Mammary microvascular endothelial cell (primary cell): ENCODE measurements around a stretch of chr2.

DNA sequence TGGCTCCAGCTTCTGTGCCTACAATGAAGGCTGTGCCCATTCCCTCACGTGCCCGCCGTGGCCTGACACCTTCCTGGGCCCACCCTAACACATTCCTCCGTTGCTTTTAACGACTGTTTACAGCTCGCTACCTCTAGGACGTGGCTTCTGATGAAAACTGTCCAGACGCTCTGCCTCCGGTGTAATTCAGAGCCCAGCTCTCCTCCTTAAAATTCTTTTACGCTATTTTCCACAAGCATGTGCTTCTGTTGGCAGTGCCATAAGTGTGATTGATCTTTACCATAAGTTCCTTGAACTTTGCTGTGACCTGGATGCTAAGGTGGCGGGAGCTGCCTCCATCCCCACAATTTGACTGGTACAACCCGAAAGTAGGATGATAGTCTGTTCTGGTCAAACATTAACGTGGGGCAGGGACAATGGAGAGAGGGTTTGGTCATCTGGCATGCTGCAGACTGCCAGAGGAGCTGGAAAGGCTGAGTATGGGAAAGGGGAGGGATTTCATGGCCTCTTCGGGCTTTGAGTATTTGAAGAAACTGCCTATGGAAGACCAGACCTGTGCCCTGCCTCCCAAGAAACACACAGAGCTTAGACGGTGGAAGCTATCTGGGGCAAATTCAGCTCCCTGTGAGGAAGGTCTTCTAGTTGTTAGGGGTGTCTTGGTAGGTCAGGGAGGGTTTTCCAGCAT lies 206.9 kb upstream of the TNP1 start:
- RAMPAGE, long total RNA, result no peak

DNA sequence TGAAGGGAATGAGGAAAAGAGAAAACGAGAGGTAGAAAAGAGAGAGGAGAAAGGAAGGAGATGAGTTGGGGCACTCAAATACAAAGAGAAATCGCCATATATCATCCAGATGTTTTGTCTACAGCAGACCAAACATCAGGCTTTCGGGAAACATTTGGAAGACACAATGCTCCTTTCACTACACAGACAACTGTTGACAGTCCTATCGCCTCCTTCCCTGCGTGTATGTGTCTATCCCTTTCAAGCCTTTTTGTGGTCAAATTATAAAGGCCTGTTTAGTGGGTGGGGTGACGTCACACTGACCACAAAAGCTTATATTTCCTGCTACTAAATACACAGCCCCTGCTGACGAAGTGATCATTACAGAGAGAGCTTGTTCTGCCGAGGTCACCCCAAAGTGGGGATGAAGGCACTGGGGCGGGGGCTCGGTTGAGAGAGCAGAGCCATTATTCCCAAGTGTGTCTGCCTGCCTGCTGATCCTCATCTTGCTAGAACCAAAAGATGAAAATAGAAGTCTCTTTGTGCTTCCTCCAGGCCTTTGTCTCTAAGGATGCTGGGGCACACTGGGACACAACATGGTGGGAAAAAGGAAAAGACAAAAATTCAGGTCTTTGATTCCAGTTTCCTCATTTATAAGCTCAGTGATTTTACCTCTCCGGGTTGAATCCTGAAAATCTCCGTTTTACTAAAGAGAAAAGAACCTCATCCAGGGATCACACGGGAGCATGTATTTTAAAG lies 302.8 kb upstream of the TNP1 start:
- RAMPAGE, long total RNA, result no peak

GRCh38 chr2:217277419-217278373 lies 417.8 kb upstream of the TNP1 start:
- RAMPAGE, long total RNA, result no peak

GRCh38 chr2:217331535-217332132 lies 471.8 kb upstream of the TNP1 start:
- RAMPAGE, long total RNA, result no peak

GRCh38 chr2:217410066-217410309 lies 550.1 kb upstream of the TNP1 start:
- RAMPAGE, long total RNA, result no peak

GRCh38 chr2:217822174-217822477 lies 180.7 kb downstream of the TNS1 start:
- RAMPAGE, long total RNA, result no peak

DNA sequence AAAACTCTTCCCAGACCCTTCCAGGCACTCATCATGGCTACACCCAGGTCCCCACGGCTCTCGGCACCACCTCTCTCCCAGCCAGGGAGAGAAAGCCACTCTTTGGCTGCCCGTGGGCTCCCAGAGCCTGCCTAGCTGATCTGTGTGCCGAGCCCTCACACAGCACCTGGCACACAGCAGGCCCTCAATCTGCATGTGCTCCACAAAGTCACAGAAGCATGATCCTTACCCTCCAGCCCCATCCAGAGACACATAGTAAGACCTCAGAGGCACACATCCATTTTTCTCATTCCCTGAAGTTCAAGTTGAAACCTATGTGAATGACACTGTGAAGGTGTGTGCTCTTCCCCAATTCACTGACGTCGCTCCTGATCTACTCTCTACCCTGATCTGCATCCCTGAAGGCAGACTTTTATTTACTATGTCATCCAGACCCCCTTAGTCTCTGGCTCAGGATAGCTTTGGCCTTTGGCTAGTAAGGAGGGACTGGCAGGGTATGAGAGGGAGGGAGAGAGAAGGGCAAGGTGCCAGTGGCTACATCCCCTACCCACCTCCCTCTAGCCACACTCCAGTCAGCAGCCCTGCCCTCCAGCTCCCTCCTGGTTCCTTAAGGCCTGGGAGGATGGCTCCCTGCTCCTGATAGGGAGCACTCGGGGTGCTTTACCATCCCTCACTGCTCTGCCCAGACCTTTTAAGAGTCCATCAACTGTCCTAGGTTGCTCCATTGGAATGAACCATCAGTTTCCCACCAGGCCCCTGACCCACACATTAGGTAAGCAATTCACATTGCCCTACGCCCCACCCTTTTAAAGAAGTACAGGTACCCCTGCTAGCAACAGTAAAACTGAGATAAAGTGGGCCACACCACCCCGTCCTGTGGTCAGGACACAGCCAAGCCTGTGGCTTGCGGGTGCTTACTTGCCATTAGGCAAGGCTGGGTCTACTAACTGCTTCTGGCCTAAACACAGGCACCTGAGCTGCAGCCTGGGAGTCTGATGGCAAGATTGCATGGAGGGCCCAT lies 177.7 kb downstream of the TNS1 start:
- RAMPAGE, long total RNA, result no peak

DNA sequence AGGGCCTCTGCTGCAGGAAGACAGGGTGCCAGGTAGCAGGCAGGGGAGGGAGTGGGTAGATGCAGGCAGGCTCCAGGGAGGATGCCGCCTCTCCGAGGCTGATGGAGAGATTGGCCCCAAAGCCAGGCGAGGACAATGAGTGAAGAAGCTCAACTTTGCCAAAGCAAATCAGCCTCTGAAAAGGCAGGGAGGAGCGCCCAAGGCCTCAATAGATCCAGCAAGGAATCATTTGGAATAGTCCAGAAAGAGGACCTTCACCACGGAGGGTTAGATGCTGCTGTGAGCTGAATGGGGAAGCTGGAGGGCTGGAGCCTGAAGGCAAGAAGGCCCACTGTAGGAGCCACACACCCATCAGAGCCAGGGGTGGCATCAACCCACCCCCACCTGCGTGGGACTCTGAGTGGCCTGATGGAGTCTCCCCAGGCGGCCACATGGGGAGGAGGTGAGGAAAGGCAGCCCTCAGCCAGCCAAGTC lies 133.6 kb downstream of the TNS1 start:
- RAMPAGE, long total RNA, result no peak

GRCh38 chr2:217889431-217889782 lies 113.4 kb downstream of the TNS1 start:
- RAMPAGE, long total RNA, result no peak

DNA sequence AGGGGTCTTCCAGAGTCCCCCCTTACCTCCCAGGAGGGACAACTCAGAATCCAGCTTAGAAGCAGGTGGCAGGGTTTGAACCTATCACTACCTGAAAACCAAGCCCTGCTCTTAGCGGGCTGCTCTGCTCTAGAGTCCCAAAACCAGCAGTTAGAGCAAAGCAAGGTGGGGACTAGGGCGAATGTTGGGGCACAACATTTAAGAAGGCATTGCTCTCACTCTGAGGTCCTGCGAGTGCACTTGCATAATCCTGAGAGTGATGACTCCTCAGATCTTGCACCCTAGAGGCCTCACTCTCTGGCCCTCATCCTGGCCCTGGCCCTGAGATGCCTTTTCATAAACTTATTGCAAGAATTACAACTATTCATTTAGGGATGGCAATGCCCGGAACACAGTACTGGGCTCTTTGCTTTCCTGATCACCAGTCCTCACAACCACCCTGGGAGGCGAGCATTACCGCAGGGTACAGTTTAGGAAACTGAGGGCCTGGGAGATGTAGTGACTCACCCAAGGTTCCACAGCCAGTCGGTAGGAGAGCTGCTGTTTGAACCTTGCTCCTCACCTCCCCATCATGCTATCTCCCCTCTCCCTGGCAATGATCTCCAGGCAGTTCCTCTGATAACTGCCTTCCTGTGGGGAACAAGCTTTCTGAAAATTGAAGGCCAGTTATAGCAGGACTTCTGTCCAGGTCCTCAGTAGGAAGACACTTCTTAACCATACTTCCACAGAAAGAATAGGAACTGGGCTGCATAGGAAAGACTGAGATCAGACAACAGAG lies 91.4 kb downstream of the TNS1 start:
- RAMPAGE, long total RNA, result no peak

DNA sequence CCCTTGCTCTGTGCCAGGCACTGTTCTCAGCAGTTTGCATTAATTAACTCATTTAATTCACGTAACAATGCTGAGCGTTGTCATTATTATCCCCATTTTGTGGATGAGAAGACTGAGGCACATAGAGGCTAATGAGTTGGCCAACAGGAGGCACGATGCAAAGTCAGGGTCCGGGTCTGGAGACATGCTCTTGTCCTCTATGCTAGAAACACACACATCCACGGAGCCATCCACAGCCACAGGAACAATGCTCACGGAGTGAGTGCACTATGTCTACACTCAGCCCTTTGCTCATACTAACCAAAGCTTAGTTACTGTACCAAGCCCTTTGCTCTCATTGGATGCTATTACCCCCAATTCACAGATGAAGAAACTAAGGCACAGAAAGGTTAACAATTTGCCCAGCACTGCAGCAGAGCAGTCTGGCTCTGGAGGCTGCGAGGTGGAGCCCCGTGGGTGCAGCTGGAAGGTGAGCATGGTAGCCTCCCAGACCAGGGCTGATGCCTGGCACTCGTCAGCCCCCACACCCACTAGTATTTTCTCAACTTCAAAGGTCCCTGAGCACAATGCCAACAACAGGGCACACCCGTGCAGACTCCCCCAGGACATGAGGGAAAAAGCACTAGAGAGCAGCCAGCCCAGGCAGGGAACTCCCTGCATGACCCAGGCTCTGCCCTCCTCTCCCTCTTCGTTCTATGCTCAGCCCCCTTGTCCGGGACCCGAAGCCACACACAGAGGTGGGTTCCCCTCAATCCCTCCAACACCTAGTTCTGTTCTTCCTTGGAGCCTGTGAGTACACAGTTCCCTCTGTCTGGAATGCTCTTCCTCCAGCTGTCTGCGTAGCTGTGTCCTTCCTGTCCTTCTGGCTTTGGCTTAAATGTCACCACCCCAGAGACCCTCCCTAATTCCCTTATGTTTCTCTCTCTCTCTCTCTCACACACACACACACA lies 79.1 kb downstream of the TNS1 start:
- RAMPAGE, long total RNA, result no peak

DNA sequence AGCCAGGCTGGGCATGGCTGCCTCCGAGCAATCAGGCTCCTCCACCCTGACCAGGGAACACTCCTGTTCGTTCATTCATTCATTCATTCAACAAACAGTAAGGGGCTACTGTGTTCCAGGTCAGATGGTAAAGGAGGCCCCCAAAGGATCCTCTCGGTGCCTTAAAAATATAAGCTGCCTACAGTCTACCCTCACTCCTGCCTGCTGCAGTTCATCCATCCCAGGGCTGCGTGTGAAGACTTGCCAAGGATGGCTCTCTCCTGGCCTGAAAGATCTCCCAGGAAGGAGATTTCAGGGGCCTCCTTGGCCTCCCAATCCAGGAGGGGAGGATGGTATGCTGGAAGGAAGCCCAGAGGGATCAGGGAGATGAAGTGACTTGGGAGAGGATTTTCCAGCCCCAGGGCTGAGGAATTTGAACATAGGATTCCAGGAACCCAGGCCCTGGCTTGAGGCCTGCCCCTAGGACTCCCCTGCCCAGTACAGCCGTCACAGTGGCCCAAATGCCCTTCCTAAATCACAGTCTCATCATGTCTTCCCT lies 66.6 kb downstream of the TNS1 start:
- RAMPAGE, long total RNA, result no peak

DNA sequence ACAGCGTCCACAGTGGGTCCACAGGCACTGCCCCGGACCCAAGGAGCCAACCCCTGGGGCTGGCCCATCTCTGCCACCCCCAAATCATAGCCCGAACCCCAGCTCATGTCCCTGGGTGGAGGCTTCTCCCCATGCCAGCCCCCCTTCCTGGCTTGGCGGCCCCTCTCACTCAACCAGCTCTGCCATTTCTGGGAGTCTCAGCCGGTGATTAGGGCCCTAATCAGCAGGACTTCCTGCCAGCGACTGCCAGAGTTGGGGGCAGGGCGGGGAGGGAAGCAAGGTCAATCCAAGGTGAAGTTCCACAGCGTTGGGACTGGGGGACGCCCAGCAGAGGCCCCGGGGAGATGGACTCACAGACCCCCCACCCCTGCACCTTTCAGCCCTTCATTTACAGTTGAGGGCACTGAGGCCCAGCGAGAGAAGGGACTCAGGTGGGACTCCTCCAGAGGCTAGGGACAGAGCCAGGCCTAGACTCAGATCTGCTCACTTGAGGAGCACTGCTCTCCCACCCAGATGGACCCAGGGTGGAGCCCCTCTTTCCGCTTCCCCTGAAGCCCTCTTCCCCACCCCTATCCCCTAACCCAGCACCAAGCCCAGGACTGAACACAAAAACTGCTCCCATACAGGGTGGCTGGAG lies 65.3 kb downstream of the TNS1 start:
- RAMPAGE, long total RNA, result no peak

GRCh38 chr2:217993834-217994219 lies 9.0 kb downstream of the TNS1 start:
- RAMPAGE, long total RNA, result no peak

GRCh38 chr2:218233677-218234166 lies 16.7 kb downstream of the ARPC2 start:
- RAMPAGE, long total RNA, result no peak

DNA sequence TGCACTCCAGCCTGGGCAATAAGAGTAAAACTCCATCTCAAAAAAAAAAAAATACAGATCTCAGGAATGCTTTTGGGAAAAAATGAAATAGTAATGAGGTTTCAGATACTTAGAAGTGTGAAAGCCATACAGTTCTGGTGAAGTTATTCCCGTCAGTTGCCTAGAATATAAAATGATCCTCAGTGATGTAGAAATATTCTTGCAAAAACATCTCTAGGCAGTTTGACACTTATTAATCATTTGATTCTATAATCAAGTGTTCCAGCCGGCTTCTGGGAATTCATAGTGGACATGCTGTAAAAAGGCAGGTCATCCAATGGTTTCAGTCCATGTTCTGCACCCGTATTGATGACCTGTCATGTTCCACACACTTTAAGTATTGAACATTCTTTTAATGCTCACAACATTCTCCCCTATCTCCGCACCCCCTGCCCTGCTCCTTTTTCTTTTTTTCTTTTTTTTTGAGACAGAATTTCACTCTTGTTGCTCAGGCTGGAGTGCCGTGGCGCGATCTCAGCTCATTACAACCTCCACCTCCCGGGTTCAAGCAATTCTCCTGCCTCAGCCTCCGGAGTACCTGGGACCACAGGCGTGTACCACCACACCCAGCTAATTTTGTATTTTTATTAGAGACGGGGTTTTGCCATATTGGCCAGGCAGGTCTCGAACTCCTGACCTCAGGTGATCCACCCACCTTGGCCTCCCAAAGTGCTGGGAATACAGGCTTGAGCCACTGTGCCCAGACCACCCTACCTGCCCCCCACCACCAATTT lies 20.0 kb downstream of the ARPC2 start:
- RAMPAGE, long total RNA, result no peak

- RAMPAGE, long total RNA, result no peak
Measured at GRCh38 chr2:218261521-218262186, 839 bp downstream of the GPBAR1 start.

DNA sequence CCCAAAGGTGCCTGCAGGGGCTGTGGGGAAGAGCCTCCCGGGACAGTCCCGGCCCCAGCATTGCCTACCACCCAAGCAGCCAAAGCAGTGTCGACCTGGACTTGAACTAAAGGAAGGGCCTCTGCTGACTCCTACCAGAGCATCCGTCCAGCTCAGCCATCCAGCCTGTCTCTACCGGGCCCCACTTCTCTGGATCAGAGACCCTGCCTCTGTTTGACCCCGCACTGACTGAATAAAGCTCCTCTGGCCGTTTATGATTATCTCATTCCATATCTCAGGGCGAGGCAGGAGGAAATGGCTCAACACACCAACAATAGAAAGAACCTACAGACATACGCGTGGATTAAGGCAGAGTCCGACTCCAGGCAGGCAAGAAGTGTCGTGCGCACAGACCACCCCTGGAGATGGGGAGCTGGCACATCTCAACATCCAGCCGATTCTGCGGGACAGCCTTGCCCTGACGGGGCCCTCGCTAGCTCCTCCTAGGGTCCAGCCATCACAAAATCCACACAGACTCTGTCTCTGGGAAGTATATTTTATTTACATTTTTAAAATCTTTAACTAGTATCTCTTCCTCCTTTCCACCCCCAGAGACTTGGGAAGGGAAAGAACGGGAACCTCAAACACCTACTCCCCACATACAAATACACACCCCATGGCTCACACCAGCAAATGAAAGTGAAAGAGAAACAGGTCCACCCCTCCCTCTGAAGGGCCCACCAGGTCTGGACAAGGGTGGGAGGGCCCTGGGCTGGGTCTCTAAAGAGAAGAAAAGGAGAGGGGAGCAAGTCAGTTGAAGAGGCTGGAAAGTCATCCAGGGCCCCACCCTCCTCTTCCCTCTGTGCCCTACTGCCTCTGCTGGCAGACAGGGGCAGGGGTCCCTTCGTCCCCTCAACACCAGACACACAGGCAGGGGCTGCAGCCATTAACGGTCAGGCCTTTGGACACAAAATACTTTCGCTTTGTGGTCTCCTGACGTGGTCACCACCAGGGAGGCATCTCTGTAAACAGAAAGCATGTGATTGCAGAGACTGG lies 3.1 kb downstream of the GPBAR1 start:
- RAMPAGE, long total RNA, result no peak

- RAMPAGE, long total RNA, result no peak
Measured at GRCh38 chr2:218273385-218274334, 3.3 kb downstream of the PNKD start.

GRCh38 chr2:218295000-218295576 lies 2.8 kb upstream of the TMBIM1 start:
- RAMPAGE, long total RNA, result no peak